Tibial artery (tissue), 1 donor: ENCODE measurements around a stretch of chr1.

- PRO-cap, result no peak
Measured at GRCh38 chr1:59674410-59674905, 140.3 kb upstream of the HOOK1 start.

DNA sequence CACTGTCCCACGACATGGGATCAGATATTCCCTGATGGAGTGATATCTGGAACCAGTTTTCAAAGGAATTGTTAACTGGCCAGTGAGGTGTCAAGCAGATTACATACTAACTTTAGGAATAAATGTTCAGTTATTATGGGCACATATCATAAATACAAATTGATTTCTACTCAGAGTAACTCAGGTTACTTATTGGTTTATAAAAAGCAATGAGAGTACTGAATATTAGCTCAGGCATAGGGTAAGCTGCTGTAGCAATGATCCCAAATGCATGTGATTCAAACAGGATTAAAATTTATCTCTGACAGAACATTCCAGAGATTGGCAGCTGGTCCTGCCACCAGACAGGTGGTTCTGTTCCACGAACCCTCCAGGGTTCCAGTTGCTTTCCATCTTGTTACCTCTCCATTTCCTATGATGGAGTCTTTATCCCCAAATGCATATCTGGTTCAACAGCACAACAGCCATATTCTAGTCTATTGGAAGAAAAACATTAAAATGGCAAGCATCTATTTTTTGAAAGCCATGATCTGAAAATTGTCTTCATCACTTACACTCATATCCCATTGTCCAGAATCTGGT, 10.3 kb upstream of the CYP2J2 start:
- PRO-cap, result no peak

DNA sequence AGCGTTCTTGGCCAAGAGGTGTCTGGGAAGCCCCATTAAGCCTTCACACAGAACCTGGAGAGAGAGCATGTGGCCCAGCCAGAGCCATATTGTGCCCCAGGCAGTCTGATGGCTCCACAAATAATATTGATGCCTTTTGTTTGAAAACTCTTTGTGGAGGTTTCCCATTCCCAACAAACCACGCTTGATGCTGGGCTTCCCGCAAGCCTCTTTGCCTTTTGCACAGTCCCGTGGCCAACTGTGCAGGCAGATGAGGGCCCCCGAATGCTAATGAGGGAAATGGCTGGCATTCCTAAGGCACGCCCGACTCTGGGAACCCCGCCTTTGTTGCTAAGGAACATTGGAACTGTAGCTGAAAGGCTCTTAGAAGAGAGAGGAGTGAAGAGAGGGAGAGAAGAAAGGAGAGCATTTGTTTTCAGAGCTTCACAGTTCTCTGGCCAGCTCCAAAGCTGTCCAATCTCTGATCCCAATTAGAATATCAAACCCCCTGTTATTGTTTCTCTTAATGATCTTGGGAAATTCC, 59.9 kb upstream of the CYP2J2 start:
- PRO-cap, result no peak

- PRO-cap, result no peak
Measured at GRCh38 chr1:60274337-60274689, 200.7 kb upstream of the C1orf87 start.

DNA sequence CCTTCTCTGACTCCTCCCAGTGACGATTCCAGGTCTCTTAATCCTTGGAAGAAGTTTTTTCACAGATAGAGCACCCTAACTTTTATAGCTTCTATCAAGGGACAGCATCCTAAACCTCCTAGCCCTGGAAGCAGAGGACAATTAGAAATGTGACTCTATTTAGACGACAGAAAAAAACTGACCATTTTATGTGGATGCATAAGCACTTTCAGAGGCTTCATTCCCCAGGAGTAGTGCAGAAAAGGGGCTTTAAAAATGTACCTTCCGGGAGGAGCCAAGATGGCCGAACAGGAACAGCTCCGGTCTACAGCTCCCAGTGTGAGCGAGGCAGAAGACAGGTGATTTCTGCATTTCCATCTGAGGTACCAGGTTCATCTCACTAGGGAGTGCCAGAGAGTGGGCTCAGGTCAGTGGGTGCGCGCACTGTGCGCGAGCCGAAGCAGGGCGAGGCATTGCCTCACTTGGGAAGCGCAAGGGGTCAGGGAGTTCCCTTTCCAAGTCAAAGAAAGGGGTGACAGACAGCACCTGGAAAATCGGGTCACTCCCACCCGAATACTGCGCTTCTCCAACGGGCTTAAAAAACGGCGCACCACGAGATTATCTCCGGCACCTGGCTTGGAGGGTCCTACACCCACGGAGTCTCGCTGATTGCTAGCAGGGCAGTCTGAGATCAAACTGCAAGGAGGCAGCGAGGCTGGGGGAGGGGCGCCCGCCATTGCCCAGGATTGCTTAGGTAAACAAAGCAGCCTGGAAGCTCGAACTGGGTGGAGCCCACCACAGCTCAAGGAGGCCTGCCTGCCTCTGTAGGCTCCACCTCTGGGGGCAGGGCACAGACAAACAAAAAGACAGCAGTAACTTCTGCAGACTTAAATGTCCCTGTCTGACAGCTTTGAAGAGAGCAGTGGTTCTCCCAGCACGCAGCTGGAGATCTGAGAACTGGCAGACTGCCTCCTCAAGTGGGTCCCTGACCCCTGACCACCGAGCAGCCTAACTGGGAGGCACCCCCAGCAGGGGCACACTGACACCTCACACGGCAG, 416.6 kb upstream of the C1orf87 start:
- PRO-cap, result no peak

DNA sequence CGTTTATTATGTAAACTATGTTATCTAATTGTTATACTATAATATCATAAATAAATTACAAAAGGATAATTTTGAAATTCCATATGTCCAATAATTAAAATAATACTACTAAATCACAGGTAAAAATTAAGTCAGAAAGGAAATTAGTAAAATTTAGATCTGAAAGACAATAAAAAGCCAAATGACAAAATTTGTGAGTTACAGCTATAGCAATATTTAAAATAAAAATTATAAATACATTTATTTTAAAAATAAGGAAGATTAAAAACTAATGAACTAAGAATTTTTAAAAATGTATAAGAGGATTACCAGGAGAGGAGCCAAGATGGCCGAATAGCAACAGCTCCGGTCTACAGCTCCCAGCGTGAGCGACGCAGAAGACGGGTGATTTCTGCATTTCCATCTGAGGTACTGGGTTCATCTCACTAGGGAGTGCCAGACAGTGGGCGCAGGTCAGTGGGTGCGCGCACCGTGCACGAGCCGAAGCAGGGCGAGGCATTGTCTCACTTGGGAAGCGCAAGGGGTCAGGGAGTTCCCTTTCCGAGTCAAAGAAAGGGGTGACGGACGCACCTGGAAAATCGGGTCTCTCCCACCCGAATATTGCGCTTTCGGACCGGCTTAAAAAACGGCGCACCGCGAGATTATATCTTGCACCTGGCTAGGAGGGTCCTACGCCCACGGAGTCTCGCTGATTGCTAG, 442.5 kb upstream of the NFIA start:
- PRO-cap, result no peak

GRCh38 chr1:60825384-60826120, 256.8 kb upstream of the NFIA start:
- PRO-cap, result no peak

DNA sequence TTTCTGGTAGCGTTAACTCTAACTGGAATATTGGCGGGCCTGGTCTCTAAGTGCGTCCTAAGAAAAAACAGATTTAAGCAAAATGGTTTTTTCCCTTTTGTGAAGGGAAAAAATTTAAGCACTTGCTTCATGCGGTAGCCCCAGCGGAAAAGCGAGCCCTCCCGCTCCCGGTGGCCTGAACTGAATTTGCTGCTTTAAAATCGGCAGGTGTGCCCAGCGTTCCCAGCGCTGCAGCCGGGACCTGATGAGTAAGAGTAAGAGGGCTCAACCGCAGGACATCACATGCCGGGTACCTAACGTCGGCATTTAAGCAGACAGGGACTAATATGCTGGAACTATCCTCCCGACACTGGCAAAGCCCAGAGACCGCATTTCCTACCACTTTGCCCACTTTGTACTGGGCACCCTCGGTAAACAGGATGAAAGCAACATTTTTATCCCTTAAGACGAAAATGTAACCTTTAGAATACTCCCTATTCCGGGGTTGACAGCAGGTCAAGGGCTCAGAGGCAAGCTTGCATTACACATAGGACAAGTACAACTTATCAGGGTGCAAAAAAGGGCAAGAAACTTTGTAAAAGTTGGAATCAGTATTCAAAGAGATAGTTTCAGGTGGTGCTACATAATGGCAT, 30.3 kb upstream of the NFIA start:
- PRO-cap, result unidirectional peak, minus-strand start at position 182 of the sequence

DNA sequence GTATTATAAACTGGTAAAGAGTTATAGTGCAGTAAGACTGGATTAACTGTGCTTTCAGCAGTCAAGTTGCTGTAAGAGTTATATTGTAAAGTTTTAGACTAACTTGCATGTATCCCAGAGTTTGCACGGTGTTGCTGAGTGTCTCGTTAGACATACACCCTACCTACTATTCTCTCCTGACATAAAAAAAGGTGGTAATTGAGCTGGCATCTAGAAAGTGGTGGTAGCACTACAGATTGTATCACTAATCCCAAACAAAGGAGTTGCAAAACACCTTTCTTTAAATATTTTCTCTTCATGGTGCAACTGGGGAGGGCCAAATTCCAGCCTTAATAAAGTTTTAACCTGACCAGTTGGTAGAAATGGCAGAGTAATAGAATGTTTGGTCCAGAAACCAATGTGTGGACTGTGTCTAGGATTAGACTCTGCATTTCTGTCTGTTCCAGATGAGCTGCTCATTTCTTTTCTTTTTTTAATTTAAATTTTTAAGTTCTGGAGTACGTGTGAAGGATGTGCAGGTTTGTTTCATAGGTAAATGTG, 40.0 kb downstream of the NFIA start:
- PRO-cap, result no peak

DNA sequence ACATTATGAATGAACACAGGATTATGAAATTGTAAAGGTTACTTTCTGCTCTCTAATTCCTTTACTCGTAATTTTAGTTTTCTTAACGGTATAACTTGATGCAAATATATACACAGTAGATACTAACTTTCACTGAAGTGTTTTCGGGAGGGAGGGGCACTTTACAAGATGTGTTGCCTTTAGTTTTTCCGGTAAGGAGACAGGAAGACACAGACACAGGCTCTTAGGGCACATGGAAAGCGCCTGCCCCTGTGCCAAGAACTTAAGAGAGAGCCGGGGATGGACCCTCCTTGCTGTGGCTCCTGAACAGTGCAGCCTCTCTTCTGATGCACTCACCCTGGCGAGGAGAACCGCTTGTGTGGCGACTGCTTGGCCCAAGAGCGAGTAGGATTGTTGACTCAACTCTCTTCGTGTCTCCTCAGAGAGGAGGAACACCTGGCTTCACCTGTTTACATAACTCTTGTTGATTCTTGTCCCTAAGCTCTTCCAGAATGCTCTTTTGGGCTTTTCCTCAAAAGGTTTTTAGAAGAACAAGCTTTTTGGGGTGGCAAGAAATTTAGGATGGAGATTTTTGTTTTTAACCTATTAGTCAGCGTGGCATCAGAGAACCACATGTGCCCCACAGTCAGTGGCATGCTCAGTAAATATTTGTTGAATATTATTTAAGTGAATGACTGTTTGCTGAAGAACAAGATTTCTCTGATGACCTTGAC, 60.4 kb downstream of the NFIA start:
- PRO-cap, result no peak

DNA sequence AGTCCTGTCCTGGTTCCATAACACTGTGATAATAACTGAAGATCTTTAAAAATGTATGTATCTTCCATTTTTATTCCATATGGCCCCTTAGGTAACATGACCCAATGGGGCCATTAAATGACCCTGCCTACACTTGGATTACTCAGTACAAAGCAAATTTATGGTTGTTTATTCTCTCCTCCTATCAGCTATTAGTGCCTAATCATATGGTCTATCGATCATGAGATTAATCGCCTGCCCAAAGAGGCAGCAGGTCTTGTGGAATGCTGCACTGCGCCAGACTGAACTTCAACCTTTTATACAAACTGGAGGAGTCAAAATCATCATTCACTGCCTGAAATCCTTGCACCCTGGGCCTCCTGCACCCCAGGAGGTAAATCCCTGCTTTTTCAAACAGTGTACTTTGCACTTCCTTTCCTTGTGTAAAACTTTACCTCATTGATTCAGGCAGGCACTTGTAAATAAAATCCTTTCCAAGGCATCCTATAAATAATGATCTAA, 69.7 kb downstream of the NFIA start:
- PRO-cap, result no peak

DNA sequence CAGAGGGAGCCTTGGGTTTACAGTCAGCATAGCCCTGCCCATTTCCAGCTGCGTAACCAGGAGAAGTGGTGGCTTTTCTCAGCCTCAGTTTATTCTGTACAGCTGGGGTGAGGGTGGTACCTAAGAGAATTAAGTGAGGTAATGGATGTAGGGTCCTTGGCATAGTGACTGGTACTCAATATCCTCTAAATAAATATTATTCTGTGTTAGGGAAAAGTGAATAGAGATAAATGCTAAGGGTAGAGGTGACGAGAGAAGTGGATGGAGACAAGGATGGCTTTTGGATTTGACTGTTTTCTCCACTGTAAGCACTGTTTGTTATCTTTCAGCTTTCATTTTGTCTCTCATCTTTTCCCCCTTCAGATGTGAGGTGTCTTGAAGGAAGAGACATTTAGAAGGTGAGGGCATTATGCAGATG, 91.4 kb downstream of the NFIA start:
- PRO-cap, result no peak

- PRO-cap, result no peak
Measured at GRCh38 chr1:61436560-61437104, 288.3 kb downstream of the TM2D1 start.

GRCh38 chr1:61457269-61457945, 267.5 kb downstream of the TM2D1 start:
- PRO-cap, result no peak

DNA sequence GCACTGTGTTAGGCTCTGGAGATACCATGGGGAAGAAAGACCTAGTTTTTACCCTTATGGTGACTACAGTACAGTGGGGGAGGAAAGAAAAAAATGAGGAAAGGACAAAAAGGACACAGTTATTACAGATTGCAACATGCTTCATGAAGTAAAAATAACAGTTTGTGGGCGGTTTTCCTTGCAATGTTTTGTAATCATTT, 120.3 kb downstream of the TM2D1 start:
- PRO-cap, result no peak

- PRO-cap, result bidirectional peak, plus-strand start at chr1:61743191, minus-strand start at chr1:61743193; unidirectional peak, minus-strand start at chr1:61743234; unidirectional peak, minus-strand start at chr1:61743339
Measured at GRCh38 chr1:61742997-61743417, 727 bp downstream of the PATJ start.

DNA sequence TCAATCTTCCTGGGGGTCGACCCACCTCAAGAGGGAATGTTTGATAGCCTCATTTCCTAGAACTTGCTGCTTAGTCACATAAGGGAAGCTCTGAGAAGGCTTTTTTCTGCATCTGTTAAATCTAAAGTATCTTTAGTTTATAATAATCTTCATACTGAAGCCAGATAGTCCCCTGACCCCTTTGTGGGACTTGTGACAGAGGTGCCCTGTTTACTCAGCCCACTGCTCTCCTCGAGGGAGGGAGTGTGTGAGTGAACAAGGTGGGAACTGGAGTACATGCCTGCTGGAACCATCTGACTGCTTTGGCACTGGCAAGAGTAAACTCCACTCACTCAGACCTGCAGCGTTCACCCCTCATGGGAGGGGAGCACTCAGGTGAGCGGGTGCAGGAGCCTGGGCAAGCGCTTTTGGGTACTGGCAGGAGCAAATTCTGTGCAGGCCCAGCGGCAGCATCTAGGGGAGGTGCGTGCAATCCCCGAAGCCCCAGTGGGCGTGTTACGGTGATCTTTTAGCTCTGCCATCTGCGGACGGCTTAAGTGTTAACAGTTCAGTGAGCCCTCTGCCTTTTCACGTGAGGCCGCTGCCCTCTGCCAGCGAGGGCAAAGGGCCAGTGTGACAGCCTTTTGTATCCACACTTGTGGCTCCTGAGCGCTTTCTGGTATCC, 127.3 kb downstream of the PATJ start:
- PRO-cap, result no peak

DNA sequence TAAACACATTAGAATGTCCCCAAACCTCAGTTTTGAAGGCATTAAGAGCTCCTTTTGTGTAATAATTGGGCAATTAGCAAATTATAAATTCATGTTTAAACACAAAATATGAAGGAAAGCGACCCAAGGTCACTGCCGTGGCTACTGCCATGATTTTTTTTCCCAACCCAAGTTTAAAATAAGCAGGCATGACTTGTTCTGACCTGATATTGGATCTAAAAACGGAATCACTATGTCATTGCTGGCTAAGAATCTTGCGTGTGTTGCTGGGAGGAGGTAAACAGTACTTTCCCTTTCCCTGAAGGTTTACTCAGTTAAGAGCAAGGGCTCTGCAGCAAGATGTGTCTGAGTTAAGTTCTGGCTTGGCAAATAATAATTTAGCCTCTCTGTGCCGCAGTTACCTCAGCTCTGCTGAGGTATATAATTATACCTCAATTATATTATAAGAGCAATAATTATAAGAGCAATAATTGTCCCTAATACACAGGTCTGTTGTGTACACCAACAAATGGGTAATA, 125.7 kb upstream of the L1TD1 start:
- PRO-cap, result no peak

DNA sequence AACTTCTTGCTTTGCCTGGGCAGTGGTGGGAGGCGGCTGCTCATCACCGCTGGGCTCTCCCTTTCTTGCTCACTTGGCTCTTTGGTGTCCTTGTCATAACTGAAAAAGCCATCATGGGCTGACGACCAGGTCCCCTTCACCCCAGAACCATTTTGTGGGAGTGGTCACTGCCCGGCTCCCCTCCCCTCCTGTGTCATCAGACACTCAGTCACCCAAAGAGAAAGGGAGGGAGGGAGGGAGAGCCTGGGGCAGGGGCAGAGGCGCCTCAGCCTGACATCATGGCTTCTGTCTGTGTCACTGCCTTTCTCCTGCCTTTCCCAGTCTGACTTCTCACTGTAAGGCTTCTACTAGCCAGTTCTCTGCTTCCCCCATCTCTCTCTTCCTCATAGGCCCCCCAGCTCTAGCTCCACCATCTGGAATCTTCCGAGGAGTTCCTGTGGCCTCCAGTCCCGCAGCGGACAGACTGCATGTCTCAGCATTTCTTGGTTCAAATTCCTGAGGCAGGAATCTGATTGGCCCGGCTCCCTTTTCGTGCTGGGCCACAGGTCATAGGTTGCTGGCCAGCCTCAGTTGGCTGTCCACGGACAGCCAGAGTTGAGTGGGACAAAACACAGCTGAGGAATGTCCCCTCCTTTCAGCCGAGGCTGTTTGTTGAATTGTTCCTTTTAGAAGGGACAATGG, 18.5 kb upstream of the KANK4 start:
- PRO-cap, result no peak

- PRO-cap, result no peak
Measured at GRCh38 chr1:62444450-62444969, 7.7 kb downstream of the USP1 start.